MCF 10A (cell line): Measurements from ENCODE around the gene ARHGEF17.

DNA sequence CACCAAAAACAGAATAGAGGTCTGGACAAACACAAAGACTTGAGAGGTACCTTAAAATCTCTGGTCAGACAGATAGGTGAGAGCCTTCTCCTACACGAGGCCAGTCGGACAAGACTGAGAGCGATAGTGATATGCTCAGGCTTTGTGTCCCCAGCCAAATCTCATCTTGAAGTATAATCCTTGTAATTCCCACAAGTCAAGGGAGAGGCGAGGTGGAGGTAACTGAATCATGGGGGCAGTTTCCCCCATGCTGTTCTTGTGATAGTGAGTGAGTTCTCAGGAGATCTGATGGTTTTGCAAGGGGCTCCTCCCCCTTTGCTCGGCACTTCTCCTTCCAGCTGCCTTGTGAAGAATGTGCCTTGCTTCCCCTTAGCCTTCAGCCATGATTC, 7.6 kb upstream of the FOLR2 start:
- PRO-cap, result no peak
- RRBS, result no CpG with 5 or more reads among the region's 5 CpGs

DNA sequence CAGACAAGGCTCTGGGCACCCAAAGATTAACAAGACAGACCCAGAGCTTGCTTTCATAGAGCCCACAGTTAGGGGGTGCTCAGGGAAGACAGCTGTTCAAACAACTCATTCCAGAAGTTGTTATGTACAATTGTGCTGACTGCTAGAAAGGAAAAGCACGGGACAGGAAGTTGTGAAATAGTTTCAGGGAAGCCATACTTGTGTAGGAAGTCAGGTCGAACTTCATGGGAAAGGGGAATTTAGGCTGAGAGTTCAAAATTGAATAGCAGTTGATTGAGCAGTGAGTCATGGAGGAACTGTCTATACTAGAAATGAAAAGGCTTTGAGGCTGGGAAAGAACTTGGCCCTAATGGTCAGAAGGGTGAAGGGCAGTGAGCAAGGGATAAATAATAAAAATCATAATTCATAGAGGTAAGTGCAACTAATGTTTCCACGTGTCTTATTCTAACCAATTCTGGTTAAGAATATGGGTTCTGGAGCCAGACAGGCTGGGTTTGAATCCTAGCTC, 49.5 kb upstream of the CLPB start:
- PRO-cap, result no peak
- RRBS, result no CpG with 5 or more reads among the region's 3 CpGs

- PRO-cap, result no peak
- RRBS, result no CpG with 5 or more reads among the region's 2 CpGs
Observed at GRCh38 chr11:72525500-72525779, 91.1 kb upstream of the CLPB start.

GRCh38 chr11:72534781-72535297, 100.5 kb upstream of the CLPB start:
- PRO-cap, result no peak
- RRBS, result no CpG with 5 or more reads among the region's 2 CpGs

DNA sequence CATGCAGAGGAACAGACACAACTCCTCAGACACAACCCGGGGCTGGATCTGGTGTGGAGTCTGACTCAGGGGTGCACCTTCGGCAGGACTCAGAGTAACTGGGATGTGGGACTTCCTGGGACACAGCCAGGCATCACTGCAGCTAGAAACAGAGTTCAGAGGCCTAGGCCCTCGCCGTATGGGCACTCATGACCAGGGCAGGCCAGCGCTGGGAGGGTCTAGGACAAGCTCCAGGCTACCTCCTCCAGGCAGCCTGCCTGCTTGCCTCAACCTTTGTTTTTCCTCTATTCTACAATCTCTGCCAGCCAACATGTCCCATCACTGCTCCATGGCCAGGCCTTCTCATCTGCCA, 98.7 kb downstream of the PDE2A start:
- PRO-cap, result no peak
- RRBS, result no CpG with 5 or more reads among the region's 5 CpGs

- PRO-cap, result no peak
- RRBS, result no CpG with 5 or more reads among the region's 8 CpGs
Observed at GRCh38 chr11:72669873-72670548, 4.2 kb downstream of the PDE2A start.

DNA sequence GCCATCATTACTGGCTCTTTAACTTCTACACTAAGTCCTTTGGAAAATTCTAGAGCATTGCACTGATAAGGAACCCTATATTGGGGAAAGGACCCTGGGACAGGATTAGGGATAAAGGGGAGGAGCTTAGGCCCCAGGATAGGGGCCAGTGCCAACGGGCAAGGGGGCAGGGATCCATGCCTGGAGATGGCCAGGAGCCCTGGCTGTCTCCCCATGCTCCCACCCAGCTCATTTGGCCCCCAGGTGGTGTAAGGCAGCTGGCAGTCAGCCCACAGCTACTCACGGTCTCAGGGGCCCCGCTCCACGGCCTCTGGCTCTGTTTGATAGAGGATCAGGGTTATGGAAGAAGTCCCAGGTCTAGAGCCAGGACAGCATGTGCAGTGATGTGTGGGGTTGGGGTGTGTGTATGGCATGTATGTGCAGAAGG, 18.3 kb upstream of the PDE2A start:
- PRO-cap, result no peak
- RRBS, result no CpG with 5 or more reads among the region's 4 CpGs

- PRO-cap, result no peak
- RRBS, result no CpG with 5 or more reads among the region's 5 CpGs
Observed at GRCh38 chr11:72694805-72695156, 20.6 kb upstream of the PDE2A start.

DNA sequence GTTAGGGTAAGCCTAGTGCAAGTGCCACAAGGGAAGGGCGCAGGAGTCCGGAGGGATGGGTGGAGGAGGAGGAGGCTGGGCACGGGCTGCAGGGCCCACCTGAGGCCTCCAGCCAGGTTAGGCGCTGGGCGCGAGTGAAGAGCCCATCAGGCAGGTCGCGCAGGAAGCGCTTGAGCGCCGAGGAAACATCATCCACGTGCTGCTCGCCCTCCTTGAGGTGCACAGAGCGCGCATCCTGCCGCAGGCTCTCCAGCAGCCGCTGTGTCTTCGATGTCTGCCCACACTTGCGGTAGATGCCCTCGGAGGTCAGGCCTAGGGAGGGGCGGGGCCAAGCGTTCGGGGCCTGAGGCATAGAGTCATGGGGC, 22.6 kb upstream of the PDE2A start:
- PRO-cap, result no peak
- RRBS, result no CpG with 5 or more reads among the region's 23 CpGs

- PRO-cap, result no peak
- RRBS, result no CpG with 5 or more reads among the region's 8 CpGs
Observed at GRCh38 chr11:72736159-72737132, 15.8 kb downstream of the ARAP1 start.

- PRO-cap, result no peak
- RRBS, result 97% methylated on average over 1 of the region's 10 CpGs
Observed at GRCh38 chr11:72738787-72739411, 13.3 kb downstream of the ARAP1 start.

GRCh38 chr11:72754314-72755450, 2.5 kb upstream of the ARAP1 start:
- PRO-cap, result no peak
- RRBS, result 88% methylated on average over 11 of the region's 59 CpGs

- PRO-cap, result no peak
- RRBS, result no CpG with 5 or more reads among the region's 2 CpGs
Observed at GRCh38 chr11:72772626-72773203, 20.5 kb upstream of the ARAP1 start.

GRCh38 chr11:72789640-72790254, 4.1 kb downstream of the STARD10 start:
- PRO-cap, result no peak
- RRBS, result no CpG with 5 or more reads among the region's 10 CpGs

GRCh38 chr11:72812795-72813692, 1.2 kb upstream of the ATG16L2 start:
- PRO-cap, result bidirectional peak, plus-strand start at chr11:72813131, minus-strand start at chr11:72813004; bidirectional peak, plus-strand start at chr11:72813363, minus-strand start at chr11:72813280
- RRBS, result no CpG with 5 or more reads among the region's 24 CpGs

- PRO-cap, result no peak
- RRBS, result no CpG with 5 or more reads among the region's 11 CpGs
Observed at GRCh38 chr11:73201074-73202140, 16.7 kb upstream of the P2RY2 start.

- PRO-cap, result bidirectional peak, plus-strand start at chr11:73308276, minus-strand start at chr11:73308148
- RRBS, result no CpG with 5 or more reads among the region's 13 CpGs
Observed at GRCh38 chr11:73308236-73308382, at the start of gene ARHGEF17. ARHGEF17 (plus strand) TSS chr11:73308276.

GRCh38 chr11:73310189-73311255, 2.4 kb downstream of the ARHGEF17 start:
- PRO-cap, result no peak
- RRBS, result no CpG with 5 or more reads among the region's 36 CpGs

DNA sequence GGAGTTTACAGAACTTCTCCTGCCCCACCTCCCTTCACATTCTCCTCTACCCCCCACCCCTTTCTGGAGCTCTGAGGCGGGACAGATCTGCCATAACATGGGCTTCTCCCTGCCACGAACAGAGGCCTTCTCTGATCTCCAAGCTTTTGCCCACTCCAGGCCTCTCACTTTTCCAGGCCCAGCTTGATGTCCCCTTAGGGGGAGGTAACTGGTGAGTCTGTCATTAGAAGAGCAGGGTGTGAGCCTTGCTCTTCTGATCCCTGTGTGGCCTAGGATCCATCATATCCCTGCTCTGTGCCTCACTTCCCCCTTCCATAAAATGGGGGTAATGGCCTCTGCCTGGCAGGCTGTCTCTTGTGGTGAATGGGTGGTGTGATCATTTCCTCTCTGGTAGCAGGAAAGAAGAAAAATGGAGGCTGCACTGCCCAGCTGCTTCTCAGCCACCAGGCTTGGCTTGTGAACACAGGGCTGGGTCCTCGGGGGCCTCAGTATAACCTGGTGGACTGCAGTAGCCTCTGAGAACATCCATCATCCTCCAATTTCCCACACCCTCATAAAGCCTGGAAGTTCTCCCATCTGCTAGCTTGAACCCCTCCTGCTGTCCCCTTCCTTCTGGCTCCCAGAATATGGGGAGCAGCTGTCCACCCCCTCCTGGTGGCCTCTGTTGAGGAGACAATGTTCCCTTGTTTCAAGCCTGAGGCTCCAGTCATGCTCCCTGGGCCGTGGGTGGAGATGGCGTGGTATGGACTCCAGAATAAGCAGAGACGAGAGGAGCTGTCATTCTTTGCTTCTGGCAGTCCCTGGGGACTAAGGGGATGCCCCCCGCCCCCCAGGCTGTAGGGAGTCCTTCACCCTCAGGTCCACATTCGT, 5.7 kb downstream of the ARHGEF17 start:
- PRO-cap, result no peak
- RRBS, result no CpG with 5 or more reads among the region's 8 CpGs

DNA sequence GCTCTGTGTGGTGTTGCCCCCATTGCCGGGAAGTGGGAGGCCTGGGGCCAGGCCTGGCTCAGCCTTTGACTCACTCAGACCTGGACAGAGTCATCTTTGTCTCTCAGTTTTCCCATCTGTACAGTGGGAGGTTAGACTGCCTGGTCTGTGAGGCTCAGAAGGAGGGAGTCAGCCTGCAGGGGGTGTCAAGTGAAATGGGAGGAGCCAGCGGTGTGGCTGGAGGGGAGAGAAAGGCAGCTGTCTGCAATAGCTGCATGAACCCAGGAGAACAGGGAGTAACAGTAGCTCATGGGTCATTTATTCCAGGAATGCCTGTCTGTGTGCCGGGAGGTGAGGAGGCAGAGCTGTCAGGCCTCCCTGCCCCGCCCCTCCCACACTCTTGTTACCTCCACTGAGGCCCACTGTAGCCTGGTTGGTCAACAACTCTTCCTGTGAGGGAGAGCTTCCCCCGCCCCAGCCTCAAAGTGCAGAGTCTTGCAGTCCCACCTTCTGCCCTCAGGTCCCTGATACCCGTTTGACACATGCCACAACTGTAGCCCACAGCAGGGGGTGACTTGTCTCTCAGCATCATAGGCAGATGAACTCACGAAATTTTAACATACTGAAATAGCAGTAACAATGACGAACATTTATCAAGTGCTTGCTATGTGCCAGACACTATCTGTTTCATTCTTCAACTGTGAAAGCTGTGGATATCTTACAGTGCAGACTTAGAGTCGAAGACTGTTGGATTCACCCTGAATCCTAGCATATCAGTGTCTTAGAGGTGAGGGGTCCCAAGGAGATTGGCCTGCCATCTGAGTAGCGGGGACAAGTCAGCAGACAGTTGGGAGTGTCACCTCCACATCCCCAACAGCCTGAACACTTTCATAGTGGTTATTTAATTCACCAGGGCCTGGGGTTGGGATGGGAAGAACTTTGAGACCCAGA, 6.6 kb downstream of the ARHGEF17 start:
- PRO-cap, result no peak
- RRBS, result no CpG with 5 or more reads among the region's 10 CpGs